Measurements from ENCODE around the genes NOP16, CLTB and NSD1.

DNA sequence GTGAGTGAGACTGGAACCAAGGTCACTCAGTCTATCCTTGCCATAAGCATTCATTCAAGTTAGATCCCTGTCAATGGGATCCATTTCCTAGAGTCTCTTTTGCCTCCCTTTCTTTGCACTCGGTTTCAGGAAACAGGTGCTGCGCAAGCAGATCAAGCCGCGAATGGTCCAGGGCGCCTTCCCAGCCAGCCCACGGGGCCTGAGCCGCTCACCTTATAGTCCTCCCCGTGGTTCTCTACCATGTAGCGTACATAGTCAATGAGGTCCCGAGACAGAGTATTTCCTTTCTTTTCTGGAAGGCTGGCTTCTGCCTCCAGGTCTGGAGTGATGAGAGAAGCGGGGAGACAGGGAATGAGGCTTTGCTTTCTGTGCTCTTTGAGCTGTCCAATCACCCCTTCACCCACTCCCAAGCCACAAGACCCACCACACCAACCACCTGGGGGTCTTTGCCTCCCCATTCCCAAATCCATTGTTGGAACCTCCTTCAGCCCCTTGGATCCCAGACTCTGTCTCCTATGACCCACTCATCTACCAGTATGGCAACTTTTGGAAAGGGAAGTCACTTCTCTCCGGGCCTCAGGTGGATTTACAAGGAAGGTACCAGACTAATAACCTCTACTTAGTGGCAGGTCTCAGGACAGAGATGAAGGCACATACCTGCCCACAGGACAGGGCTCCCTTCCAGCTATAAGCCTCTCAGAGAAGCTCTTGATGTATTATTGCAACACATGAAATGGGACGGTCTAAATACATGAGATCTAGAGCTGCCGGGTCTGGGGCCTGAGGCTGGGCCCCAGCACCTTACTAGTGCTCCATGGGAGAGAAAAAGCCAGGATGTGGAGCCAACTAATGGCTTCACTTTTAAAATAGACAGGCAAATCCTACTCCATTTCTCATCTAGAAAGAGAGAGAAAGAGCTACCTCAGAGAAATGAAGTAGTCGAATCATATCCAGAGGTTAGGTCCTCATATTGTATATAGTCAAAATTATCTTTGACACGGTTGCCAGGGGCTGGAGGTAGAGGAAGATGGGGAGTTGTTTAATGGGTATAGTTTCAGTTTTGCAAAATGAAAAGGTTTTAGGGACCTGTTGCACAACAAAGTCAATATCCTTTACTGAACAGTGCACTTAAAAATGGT, 3.0 kb downstream of the NOP16 start:
- PRO-cap: no peak
- RAMPAGE, long total RNA, 3 experiments: no peak in any of the 3 experiments

DNA sequence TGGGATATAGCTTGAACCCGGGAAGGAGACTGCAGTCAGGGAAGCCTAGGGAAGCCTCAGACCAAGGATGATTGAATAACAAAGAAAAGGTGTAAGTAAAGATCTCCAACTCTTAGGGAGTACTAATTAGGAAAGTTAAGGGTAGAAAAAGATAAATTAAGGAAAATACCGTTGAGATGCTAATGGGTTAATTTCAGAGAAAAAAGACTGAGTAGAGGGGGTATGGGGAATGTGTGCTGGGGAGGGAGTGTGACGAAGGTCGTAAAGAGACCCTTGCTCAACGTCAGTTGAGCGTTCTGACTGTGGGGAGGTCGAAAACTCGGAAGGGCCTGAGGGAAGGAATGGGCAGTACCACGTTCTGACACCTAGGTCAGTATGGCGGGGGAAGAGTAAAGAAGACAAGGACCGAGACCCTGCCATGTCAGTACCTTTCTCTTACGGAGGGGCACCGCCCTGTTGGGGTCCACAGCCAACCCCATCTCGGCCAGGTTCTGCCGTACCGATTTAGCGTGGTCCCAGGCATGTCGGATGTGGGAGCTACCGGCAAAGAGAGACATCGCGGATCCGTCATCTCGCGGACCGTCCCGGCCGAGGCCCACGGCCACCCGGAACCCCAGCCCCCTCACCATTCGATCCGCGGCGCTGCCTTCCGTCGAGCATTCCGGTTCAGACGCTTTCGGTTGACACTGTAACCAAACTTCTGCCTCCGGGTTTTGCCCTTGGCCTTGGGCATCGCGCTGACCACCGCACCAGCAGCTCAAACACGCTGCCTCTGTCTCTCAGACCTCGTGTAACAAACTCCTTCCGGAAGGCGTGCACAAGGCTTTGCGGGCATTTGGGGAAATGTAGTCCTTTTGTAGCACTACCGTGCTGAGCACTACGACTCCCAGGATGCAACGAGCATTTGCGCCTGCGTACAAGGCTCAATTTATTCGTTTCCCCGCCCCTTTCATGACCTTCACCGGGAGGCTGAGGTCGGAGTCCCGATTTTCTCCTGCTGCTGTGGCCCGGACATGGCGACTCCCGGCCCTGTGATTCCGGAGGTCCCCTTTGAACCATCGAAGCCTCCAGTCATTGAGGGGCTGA, at the start of gene NOP16:
Gene NOP16 (minus strand): TSS at position 792 of the 1,086 bp plus-strand sequence.
- PRO-cap: bidirectional peak, plus-strand start at position 986 of the sequence, minus-strand start at position 792 of the sequence
- RAMPAGE, long total RNA, 3 experiments: start-site peak on the plus strand in 3 of 3 experiments, centred at positions 955 to 970 of the sequence, 136 to 332 reads per replicate; start-site peak on the minus strand in 2 of 3 experiments, centred at positions 770 to 782 of the sequence, 20 to 114 reads per replicate

- PRO-cap: bidirectional peak, plus-strand start at chr5:176416652, minus-strand start at chr5:176416529
- RAMPAGE, long total RNA, 3 experiments: no peak in any of the 3 experiments
These were observed at the start of gene CLTB for GRCh38 chr5:176416056-176416903. TSS of gene CLTB (minus strand) at chr5:176416539.

DNA sequence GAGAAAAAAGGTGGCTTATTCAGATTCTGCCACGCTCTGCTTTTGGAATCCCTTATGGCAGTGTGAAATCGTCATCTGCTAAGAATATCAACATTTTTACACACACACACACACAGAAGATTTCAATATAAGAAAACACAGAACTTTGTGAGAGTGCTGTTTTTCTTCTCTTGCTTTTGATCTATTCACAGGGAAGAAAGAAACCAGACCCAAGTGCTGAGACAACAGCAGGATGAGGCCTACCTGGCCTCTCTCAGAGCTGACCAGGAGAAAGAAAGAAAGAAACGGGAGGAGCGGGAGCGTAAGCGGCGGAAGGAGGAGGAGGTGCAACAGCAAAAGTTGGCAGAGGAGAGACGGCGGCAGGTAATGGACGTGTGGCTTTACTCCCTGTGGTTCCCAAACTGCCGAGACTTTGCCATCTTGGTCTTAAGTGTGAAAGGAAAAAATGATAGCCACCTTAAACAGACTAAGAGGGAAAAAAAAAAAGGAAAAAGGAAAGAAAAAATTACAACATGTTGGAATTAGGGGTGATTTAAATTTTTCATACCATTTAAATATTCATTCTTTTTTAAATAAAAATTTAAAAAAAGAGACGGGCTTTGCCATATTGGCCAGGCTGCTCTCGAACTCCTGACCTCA, 38.4 kb downstream of the RNF44 start:
- PRO-cap: no peak
- RAMPAGE, long total RNA, 3 experiments: no peak in any of the 3 experiments

- PRO-cap: bidirectional peak, plus-strand start at chr5:176536675, minus-strand start at chr5:176536648
- RAMPAGE, long total RNA, 3 experiments: no peak in any of the 3 experiments
These were observed 809 bp downstream of the RNF44 start for GRCh38 chr5:176536372-176536814.

- PRO-cap: unidirectional peak, minus-strand start at chr5:176543112; bidirectional peak, plus-strand start at chr5:176543541, minus-strand start at chr5:176543420
- RAMPAGE, long total RNA, 3 experiments: no peak in any of the 3 experiments
These were observed 5.9 kb upstream of the RNF44 start for GRCh38 chr5:176542903-176543758.

DNA sequence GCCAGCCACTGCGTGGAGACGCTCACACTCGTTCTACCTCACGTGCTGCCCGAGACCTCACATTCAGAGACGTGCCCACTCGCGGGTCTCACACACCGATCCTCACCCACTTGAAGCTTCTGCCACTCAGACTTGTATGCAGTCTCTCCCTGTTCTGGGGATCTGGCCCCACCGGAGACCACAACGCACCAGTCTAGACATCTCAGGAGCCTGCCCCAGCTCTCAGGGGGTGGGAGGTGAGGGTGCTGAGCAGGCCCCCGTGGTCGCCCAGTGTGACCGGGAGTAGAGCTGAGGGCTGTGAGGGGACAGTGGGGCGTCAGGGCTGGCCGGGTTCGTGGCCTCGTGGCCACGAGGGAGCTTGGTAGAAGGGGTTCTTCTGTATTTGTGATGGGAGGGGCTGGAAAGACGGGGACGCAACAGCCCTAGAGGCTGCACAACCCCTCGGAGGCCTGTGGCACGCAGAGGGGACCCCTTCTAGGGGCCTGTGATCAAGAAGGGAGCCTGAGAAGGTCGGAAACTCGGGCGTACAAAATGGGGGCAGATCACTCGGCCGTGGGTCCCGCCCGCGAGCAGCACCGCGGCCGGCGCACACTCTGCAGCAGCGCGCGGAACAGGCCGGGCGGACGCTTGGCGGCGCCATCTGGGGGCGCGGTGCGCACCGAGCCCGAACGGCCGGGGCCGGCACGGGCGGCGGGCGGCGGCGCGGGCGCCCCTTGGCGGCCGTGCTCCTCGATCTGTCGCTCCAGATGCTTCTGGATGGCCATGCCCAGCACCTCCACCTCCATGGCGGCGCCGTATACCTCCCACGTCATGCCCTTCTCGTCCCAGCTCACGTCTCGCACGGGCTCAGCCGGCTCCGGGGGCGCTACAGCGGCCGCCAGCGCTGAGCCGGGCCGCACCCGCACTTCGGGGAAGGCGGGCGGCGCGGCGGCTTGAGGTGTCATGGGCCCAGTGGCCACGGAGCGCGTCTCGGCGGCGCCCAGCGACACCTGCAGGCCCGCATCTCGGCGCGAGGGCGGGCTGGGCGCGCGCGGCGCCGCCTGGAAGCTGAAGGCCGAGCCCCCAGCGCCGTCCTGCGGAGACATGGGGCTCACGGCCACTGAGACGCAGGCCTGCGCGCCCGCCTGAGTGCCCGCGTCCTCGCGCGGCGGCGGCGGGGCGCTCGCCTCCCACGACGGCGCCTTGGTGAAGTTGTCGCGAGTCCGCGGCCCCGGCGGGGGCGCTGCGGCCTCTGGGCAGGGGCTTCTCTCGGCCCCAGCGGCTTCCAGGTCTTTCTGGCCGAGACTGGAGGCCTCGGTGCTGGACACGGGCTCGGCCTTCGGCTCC, 13.2 kb downstream of the GPRIN1 start:
- PRO-cap: no peak
- RAMPAGE, long total RNA, 3 experiments: no peak in any of the 3 experiments

- PRO-cap: no peak
- RAMPAGE, long total RNA, 3 experiments: no peak in any of the 3 experiments
These were observed 28.9 kb downstream of the TSPAN17 start for GRCh38 chr5:176676021-176676742.

DNA sequence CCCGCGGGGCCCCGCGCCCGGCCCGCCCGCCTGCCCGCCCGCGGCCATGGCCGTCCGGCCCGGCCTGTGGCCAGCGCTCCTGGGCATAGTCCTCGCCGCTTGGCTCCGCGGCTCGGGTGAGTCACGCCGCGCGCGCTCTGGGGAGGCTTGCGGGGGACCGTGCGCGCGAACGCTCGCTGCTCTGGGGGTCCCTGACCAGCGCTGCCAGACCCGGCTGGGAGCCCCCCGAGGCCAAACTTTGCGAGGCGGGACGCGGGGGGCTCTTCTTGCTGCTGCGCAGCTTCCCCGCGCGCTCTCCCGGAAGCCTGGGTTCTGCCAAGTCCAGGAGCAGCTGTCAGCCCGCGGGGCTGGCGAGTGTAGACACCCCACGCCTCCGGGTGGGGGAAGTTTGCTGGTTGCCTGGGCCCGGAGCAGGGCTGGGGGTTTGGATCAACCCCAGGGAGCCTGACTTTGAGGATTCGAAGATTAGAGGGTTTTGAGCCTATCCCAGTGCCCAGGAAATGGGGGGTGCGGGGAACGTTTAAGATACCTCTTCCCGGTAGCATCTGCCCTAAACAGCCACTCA, 428 bp downstream of the UNC5A start:
- PRO-cap: no peak
- RAMPAGE, long total RNA, 3 experiments: no peak in any of the 3 experiments

- PRO-cap: no peak
- RAMPAGE, long total RNA, 3 experiments: no peak in any of the 3 experiments
These were observed 36.8 kb downstream of the HK3 start for GRCh38 chr5:176862062-176862968.

GRCh38 chr5:177133359-177134330, at the start of gene NSD1:
TSS of gene NSD1 (plus strand) at chr5:177133773.
- PRO-cap: bidirectional peak, plus-strand start at chr5:177133773, minus-strand start at chr5:177133629
- RAMPAGE, long total RNA, 3 experiments: start-site peak on the plus strand in 3 of 3 experiments, at chr5:177133741-177133844 at its widest, 237 to 430 reads per replicate

DNA sequence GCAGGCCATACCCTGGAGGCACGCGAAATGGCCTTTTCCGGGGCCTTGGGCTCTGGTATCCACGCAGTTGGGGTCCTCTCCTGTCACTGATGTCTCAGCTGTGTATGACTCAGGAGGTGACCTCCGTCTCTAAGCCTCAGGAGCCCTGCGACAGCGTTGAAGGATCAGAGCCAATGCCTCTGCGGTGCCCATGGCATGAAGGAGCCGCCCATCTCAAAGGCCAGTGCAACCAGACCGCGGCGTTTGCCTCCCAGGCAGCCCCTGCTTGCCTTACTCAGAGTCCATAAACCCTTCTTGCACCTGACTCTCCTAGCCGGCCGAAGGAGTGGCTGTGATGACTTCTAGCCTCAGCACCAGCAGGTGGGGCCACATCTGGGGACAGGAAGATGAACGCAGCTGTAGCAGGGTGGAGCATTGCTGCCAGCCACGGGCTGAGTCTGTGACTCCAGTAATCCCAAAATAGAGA, 1.1 kb upstream of the MXD3 start:
- PRO-cap: no peak
- RAMPAGE, long total RNA, 3 experiments: no peak in any of the 3 experiments

- PRO-cap: no peak
- RAMPAGE, long total RNA, 3 experiments: start-site peak on the minus strand in 1 of 3 experiments, at chr5:177318677-177318791 at its widest, 22 reads per replicate
These were observed 6.8 kb upstream of the MXD3 start for GRCh38 chr5:177318543-177318936.

DNA sequence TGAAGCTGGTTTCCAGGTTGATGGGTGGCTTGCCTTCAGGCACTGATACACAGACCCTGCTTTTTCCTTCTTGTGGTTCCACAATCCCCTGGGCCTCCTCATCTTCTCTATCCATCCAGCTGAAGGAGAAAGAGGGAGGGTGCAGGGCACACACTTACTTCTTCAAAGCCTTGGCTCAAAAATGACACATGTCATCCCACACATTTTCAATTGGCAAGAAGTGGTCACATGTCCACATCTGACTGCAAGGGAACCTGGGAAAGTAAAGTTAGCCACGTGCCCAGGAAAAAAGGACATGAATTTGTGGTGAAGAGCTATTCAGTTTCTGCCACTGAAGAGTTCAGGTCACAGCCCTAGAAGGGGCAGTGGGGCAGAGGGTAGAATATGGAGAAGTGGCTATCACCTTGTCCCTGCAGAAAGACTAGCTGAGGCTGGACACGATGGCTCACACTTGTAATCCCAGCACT, 2.0 kb upstream of the RGS14 start:
- PRO-cap: no peak
- RAMPAGE, long total RNA, 3 experiments: no peak in any of the 3 experiments

DNA sequence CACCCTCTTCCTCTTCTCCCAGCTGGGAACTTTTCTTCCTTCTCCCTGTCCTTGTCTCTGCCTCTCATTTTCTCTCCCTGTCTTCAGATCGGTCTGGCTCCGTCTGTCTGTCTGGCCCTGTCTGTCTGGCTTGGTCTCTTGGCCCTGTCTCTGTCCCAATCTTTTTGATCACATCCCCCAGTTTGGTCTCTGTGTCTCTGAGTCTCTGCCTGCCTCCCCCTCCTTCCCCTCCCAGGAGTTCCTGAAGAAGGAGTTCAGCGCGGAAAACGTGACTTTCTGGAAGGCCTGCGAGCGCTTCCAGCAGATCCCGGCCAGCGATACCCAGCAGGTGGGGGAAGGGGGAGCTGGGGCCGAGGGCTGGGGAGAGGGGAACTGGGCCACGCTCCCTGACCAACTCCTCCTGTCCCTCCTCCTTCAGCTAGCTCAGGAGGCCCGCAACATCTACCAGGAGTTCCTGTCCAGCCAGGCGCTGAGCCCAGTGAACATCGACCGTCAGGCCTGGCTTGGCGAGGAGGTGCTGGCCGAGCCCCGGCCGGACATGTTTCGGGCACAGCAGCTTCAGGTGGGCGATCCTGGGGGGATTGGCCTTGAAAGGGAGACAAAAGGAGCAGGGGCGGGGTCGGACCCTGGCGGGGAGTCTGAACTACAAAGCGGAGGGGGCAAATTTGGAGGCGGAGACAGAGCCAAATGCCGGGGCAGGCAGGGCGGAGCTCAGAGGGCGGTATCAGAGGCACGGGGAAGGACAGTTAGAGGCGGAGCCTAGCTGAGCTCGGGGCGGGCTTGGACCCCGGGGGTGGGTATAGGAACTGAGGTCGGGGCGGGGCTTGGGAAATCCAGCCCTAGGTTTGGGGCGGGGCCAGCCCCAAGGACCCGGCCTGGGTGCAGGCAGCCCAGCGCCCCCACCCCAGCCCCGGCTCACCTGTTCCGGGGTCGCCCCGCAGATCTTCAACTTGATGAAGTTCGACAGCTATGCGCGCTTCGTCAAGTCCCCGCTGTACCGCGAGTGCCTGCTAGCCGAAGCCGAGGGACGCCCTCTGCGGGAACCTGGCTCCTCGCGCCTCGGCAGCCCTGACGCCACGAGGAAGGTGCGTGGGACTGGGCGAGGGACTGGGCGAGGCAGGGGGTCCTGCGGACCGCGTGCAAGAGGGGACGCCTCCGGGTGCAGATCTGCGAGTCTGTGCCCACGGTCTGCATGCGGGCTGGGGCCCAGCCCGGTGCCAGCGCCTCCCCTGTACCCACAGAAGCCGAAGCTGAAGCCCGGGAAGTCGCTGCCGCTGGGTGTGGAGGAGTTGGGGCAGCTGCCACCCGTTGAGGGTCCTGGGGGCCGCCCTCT, 9.2 kb downstream of the RGS14 start:
- PRO-cap: unidirectional peak, minus-strand start at position 741 of the sequence
- RAMPAGE, long total RNA, 3 experiments: start-site peak on the plus strand in 1 of 3 experiments, centred at position 898 of the sequence, 6 reads per replicate

- PRO-cap: no peak
- RAMPAGE, long total RNA, 3 experiments: no peak in any of the 3 experiments
These were observed 2.1 kb downstream of the GRK6 start for GRCh38 chr5:177428553-177429088.

DNA sequence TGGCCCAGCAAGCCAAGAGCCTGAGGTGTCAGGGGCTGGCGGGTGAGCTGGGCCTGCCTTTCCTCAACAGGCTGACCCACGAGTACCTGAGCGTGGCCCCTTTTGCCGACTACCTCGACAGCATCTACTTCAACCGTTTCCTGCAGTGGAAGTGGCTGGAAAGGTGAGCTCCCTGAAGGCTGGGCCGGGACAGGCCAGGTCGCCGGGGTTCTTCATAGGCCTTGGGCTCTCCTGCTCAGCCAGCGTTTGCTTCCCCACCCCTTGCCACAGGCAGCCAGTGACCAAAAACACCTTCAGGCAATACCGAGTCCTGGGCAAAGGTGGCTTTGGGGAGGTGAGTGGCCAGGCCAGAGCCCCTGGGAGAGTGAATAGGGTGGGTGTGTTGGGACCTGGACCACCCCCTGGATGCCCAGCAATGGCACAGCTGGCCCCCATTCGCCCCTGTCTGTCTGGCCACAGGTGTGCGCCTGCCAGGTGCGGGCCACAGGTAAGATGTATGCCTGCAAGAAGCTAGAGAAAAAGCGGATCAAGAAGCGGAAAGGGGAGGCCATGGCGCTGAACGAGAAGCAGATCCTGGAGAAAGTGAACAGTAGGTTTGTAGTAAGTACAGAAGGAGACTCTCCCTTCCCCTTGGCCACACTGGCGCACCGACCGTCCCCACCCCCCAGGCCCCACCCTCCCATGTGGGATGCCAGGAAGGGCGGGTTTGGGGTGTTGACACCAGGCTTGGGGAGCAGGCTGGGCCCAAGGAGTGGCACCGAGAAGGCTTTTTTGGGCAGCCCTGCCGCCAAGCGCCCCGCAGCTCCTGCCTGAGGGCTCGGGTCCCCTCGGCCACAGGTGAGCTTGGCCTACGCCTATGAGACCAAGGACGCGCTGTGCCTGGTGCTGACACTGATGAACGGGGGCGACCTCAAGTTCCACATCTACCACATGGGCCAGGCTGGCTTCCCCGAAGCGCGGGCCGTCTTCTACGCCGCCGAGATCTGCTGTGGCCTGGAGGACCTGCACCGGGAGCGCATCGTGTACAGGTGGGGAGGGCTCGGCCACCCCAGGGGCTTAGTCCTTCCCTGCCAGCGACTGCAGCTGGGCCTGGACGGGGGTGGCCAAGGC, 7.0 kb downstream of the GRK6 start:
- PRO-cap: no peak
- RAMPAGE, long total RNA, 3 experiments: start-site peak on the plus strand in 1 of 3 experiments, centred at position 142 of the sequence, 5 reads per replicate

- PRO-cap: no peak
- RAMPAGE, long total RNA, 3 experiments: start-site peak on the plus strand in 1 of 3 experiments, at chr5:177436140-177436149 at its widest, 6 reads per replicate
These were observed 9.5 kb downstream of the GRK6 start for GRCh38 chr5:177435662-177436729.

GRCh38 chr5:177456128-177456795, 9.6 kb downstream of the PRR7 start:
- PRO-cap: no peak
- RAMPAGE, long total RNA, 3 experiments: no peak in any of the 3 experiments

DNA sequence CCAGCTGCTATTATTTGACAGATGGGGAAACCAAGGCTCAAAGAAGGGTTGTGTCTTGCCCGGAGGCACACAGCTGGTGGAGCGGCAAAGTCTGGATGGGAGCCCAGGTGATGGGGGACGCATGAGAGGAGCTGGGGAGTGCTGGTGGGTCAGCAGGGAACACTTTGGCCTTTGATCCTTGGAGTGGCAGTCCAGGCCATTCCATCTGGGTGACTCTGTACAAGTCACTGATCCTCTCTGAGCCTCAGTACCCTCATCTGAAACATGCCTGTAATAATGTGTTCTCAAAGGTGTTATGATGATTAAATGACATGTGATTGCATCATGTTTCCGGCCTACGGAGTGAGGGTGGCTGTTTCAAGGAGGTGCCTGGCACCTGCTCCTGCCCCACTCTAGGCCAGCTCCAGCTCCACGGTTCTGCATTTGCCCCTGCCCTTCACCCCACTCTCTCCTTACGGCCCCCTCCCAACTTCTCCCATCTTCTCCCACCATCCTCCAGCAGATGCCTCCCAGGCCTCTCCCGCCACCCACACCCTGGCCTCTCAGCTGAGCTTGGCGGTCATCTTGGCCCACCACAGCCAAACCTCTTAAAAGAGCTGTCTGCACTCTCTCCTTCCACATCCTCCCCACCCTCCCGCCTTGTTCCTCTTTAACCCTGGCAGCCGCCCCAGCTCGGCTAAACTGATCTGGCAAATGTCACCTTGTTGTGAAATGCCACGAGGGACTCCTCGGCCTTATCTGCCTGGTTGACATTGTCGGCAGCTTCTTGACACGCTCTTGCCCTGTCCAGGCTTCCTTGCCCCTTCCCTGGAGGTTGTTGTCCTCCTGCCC, 5.6 kb upstream of the DBN1 start:
- PRO-cap: no peak
- RAMPAGE, long total RNA, 3 experiments: no peak in any of the 3 experiments

Data from tibial nerve (tissue), 3 donors.